Colon Carcinoma Metastatic in the Brain (tissue), 2 donors: ENCODE results near the genes ASPDH, KLK7 and KLK12.

- PRO-cap, 2 experiments: no peak in any of the 2 experiments
Measured at GRCh38 chr19:50167209-50167879, 4.3 kb upstream of the IZUMO2 start.

- PRO-cap, 2 experiments: peak in 2 of 2 experiments; most common plus-strand start chr19:50206066 (in 2); most common minus-strand start chr19:50205960 (in 2)
Measured at GRCh38 chr19:50205805-50206170, 2.4 kb downstream of the MYH14 start.

DNA sequence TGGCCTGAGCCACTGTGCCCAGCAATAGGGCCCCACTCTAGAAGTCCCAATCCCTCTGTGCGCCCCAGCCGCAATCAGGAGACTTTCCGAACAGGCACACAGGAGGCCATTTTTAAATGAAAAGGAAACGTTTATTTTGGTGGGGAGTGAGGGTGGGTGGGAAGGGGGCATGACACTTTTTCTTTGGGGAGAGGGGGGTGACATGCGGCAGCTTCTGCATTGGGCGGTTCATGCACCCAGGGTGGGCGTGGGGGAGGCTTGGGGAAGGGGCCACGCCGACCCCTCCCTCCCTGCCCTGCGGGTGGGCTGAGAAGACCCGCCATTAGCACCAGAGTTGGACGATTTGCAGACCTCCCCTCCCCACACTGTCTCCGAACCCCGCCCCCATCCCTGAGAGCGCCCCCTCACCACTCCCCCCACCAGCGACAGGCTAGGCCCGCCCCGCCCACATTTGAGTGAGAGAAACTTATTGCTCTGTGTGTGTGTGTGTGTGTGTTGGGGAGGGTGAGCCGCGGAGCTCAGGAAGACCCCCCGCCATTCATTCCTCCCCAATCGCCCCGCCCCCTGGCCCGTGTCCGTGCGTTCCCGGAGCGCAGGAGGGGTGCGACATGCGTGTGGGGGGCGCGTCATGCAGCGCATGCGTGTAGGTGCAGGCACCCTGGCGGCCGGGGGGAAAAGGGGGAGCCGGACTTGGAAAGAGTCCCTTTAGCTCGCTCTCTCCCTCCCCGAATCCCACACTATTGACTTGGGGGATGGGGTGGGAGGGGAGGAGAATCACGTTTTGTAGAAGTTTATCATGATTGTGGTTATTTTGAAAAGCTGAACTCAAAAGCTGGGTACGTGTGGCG, 17.1 kb downstream of the KCNC3 start:
- PRO-cap, 2 experiments: no peak in any of the 2 experiments

GRCh38 chr19:50331879-50333025, 3.1 kb upstream of the KCNC3 start:
- PRO-cap, 2 experiments: no peak in any of the 2 experiments

- PRO-cap, 2 experiments: no peak in any of the 2 experiments
Measured at GRCh38 chr19:50427853-50428612, 4.7 kb upstream of the MYBPC2 start.

DNA sequence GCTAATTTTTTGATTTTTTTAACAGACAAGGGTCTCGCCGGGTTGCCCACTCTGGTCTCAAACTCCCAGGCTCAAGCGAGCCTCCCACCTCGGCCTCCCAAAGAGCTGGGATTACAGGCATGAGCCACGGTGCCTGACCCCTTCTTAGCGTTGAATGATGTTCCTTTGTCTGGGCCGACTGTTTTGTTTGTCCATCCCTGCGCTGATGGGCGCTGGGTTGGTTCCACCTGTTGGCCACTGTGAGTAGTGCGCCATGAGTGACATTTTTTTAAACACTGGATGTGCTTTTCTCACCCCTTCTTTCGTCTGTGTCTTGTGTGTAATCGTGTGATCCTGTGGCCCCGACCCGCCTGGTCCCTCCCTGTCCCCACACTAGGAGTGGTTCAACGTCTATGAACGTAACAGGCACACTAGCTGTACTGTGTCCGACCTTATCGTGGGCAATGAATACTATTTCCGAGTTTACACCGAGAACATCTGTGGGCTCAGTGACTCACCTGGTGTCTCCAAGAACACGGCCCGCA, 15.1 kb upstream of the EMC10 start:
- PRO-cap, 2 experiments: no peak in any of the 2 experiments

GRCh38 chr19:50511845-50512277, 870 bp upstream of the JOSD2 start:
- PRO-cap, 2 experiments: no peak in any of the 2 experiments

GRCh38 chr19:50513706-50514201, at the start of gene ASPDH:
ASPDH (minus strand) TSS chr19:50513913.
- PRO-cap, 2 experiments: no peak in any of the 2 experiments

DNA sequence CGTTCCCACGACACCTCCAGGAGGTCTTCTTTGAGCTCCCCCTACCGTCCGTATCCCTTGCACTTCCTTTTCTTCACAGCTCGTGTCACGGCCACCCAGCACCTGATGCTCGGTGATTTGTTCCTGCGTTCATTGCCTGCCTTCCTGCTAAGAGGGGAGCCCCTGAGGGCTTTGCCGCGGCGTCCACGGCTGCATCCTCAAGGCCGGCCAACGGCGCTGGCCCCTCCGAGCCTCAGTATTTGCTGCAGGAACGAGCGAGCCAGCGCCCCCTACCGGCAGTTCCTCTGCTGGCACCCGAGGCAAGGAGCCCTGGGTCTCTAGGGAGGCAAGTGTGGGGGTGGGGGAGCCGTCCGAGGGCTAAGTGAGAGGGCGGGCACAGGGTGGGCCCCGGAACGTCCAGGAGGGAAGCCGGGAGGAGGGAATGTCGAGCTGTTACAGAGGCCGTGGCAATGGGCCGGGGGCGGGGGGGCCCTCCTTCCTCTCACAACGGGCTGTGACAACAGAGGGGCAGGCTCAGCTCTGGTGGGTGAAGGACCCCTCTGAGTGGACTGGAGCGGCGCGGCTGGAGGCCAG, 11.7 kb downstream of the LRRC4B start:
- PRO-cap, 2 experiments: no peak in any of the 2 experiments

- PRO-cap, 2 experiments: no peak in any of the 2 experiments
Measured at GRCh38 chr19:50717866-50718881, 1.4 kb downstream of the SHANK1 start.

DNA sequence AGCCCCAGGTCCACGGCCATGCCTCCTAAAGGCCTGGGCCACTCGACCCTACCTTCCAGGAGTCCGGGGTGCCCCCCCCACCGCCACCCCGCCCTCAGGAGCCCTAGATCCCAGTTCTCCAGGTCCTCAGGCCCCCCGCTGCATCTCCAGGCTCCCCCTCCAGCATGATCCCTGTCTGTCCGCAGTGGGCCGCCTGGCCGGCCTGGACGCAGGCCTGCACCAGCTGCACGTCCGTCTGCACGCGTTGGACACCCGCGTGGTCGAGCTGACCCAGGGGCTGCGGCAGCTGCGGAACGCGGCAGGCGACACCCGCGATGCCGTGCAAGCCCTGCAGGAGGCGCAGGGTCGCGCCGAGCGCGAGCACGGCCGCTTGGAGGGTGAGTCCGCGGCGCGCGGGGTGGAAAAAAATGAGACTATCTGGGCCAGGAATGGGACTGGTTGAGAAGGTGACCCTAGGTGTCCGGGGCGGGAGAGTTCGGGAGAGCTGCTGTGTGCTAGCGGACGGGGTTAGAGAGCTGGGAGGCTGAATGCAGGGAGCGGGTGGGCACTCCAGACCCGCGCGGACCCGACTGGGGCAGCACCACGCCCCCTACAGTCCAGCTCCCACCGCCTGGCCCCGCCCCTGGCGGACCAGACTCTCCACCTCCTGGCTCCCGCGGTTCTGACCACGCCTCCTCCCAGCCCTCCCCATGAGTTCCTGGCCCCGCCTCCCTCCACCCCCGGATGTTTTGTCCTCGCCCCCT, 1.2 kb downstream of the CLEC11A start:
- PRO-cap, 2 experiments: peak in 2 of 2 experiments; most common minus-strand start position 567 of the sequence (in 2)

- PRO-cap, 2 experiments: peak in 2 of 2 experiments; most common plus-strand start chr19:50725113 (in 1)
Measured at GRCh38 chr19:50724968-50726155, 2.2 kb downstream of the CLEC11A start.

- PRO-cap, 2 experiments: no peak in any of the 2 experiments
Measured at GRCh38 chr19:50793285-50793845, 3.1 kb downstream of the ACP4 start.

- PRO-cap, 2 experiments: no peak in any of the 2 experiments
Measured at GRCh38 chr19:50798572-50799811, 8.8 kb downstream of the ACP4 start.

DNA sequence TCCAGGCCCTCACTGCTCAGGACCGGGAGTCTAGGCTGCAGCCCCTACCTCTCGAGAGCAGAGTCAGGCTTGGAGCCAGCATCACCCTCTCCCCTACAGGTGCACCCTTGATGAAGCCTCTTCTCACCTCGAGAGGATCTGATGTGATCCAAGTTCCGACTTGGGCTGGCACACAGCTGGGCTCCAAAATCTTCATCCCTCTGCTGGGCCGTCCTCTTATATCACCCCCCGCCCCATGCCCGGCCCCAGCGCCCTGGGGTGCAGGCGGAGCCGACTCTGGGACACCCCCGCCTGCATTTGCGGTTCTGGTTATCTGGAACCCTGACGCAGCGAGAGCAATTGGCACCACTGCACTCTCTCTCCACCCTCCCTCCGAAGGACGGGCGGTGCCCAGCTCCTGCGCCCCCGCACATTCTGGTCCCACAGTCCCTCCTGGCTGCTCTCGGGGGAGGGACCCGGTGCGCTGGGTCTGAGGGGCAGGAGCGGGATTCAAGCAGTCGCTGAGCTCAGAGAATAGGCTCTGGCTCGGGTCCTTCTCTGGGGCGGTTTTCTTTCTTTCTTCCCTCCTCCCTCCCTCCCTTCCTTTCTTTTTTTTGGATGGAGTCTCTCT, at the start of gene KLK7:
TSS of gene KLK7 (minus strand) at position 194 of the 610 bp plus-strand sequence.
- PRO-cap, 2 experiments: peak in 1 of 2 experiments; most common plus-strand start position 496 of the sequence (in 1); most common minus-strand start position 192 of the sequence (in 1)

GRCh38 chr19:51034590-51035121, at the start of gene KLK12:
KLK12 (minus strand) TSS chr19:51035002.
- PRO-cap, 2 experiments: no peak in any of the 2 experiments

DNA sequence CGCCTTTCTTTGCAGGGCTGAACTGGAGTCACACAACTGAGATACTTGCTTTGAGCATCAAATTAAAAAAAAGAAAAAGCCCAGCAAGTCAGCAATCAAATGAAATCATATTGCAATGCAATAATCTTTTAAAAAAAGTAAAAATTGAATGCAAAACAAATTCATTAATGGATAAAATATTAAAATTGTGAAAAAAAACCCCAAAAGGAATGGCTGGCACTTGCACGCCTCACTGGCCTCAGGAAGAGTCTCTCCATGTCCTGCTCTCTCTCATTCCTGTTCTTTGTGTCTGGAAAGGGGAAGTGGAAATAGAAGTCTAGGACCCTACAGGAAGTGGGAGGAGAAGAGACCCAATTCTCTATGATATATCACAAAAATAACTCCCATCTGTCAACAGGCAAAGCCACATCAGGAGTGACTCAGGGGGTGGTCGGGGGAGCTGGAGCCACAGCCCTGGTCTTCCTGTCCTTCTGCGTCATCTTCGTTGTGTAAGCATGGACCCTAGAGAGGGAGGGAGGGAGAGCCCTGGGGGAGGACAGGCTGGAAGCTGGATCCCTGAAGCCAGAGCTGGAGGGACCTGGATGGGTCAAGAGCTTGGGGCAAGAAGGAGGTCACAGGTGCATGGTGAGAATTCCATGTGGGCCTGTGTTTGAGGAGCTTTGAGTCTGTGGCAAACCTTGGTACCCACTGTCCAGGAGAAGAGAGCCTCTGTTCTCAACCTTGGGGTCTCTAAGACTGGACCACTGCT, 3.0 kb downstream of the SIGLEC9 start:
- PRO-cap, 2 experiments: peak in 2 of 2 experiments; most common minus-strand start position 285 of the sequence (in 2)

DNA sequence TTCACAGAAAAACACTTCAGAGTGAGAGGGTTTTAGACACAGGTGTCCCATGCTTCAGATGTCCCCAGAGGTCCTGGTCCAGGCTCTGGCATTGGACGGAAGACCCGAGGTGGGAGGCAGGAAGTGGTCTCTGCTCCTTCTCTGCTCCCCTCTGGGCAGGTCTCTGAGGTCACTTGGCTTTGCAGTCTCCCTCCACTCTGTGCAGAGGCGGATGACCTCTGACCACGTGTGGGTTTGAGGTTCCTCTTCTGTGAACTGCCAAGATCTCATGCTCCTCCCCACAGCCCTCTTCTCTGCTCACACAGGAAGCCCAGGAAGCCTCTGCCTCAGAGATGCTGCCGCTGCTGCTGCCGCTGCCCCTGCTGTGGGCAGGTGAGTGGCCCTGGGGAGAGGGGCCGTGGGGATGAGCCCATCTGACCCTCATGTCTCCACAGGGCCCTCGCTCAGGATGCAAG, 25.0 kb downstream of the SIGLEC7 start:
- PRO-cap, 2 experiments: no peak in any of the 2 experiments

GRCh38 chr19:51347448-51347978, 5.6 kb upstream of the VSIG10L start:
- PRO-cap, 2 experiments: no peak in any of the 2 experiments

DNA sequence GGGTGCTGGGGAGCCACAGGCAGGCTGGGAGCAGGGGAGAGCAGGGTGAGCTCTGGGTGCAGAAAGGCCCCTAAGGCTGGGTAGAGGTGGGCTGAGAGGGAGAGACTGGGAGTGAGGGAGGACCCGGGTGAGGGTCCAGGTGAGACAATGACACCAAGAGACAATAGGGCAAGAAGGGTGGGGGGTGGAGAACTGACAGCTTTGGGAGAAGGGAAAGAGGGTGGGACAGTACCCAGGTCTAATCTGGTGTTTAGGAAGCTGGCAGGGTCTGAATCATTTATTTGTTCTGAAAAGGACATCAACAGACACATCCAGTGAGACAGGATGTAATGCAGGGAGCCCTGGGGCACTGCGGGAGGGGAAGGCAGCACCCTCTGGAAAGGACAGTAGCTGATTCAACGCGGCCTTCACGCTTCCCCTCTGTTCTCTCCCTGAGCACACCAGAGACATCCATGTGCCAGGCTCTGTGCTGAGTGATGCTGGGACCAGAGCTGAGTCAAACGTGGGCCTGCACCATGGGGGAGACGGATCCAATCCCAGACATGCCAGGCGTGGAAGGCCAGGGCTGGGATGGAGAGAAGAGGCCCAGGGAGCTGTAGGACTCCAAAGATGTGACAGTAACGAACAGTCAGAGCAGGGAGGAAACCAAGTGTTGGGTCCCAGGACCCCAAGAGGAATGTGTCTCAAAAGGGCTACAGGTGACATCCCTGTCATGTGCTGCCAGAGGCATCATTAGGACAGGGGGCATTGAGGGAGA, 2.0 kb downstream of the ETFB start:
- PRO-cap, 2 experiments: no peak in any of the 2 experiments